HT-29 (cell line): ENCODE measurements around the genes RAX2 and TNFAIP8L1.

DNA sequence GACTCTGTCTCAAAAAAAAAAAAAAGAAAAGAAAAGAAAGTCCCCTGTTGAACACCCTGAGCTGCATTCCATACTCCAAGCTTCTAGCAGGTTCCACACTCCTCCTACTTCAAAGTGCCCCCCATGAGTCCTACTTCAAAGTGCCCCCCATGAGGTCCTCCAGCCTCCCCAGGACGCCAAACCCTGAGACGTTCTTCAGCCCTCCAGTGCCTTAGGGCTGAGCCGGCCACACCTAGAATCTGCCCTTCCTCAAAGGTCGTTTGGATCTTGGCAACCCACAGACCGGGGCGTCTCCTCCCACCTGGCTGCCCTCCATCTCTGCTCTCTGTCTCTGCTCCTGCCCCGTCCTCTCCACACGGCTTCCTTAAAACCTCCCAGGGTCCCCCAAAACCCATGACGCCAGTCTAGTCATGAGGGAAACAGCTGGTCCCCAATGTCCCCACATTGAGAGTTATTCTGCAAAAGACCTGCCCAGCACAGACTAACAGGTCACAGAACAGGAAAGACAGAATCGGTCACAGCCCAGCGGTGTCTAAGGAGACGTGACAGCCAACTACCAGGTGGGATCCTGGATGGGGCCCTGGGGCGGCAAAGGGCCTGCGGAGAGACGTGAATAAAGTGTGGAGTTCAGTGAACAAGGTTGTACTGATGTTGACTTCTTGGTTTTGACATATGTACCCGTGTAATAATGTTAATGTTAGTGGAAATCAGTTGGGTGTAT is 4.9 kb downstream of the TJP3 start:
- RAMPAGE, long total RNA: no peak

- RAMPAGE, long total RNA: no peak
Measured at GRCh38 chr19:3772108-3772355, at the start of gene RAX2. Gene RAX2 (minus strand): TSS chr19:3772228.

DNA sequence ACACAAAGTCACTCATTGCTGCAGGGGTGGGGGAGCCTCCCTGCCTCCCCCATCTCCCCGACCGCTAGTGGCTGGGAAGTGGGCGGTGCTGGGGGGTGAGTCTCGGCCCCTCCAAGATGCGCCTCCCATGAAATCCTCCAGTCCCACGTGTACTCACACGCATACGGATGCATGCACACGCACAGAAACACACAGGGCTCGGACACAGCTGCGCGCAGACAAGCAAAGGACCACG is 808 bp downstream of the MATK start:
- RAMPAGE, long total RNA: no peak

GRCh38 chr19:3801223-3802232 is 15.3 kb upstream of the MATK start:
- RAMPAGE, long total RNA: no peak

DNA sequence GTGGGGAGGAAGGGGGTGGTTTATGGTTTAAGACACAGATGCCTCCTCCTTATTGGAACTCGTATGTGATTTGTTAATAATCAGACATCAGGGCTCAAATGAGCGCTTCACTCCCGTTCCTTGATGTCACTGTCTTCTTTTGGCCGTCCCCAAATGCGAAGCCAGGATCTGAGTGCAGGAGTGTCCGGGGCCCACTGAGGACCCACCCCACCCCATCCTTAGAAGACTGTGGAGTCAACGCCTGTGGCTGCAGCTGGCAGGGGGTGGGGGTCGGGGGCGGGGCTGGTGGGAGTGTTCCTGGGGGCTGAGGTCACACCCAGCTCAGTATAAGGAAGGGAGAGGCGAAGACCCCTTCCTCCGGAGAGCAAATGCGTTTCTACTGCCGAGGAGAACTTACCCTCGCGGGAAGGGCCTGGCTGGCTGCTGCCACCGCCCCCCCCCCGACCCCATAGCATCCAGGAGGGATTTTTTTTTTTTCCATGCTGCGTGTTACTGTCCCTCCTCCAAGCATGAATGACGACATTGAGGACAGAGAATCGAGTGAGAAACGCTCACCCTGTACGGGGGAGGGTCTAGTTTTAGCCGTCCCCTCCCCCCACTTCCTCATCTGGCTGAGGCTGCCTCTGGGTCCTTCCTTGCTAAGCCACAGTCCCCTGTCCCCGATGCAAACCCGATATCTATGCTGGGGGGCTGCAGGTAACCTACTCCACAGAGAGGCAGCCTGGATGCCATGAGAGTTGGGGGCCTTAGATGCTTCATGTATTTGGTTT is 1.1 kb downstream of the ATCAY start:
- RAMPAGE, long total RNA: no peak

DNA sequence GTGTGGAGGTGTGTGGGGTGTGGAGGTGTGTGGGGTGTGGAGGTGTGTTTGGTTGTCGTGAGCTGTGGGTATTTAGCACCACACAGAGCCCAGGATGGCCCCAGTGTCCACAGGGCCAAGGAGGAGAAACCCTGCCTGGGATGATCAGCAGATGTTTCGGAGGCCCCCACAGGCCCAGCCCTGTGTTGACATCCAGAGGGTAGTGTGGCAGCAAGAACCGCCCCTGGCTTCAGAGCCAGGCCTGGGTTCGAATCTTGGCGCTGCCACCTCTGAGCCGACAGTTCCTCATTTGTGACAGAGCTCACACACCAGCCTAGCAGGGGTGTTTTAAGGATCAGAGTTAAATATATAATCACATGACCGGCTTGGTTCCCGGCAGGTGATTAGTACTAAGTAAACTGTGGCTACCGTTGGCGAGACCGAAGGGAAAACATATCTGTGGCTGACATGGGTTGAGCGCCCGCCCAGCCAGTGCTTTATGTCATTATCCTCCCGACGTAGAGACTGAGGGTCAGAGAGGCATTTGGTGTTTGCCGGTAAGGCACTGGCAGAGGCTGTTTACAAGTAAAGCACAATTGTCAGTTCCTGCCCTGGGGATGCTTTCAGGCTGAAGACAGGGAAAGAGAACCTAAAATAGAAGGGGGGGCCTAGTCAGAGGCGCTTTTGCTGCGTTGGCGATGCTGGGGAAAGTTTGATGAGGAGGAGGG is 4.6 kb downstream of the PIAS4 start:
- RAMPAGE, long total RNA: no peak

DNA sequence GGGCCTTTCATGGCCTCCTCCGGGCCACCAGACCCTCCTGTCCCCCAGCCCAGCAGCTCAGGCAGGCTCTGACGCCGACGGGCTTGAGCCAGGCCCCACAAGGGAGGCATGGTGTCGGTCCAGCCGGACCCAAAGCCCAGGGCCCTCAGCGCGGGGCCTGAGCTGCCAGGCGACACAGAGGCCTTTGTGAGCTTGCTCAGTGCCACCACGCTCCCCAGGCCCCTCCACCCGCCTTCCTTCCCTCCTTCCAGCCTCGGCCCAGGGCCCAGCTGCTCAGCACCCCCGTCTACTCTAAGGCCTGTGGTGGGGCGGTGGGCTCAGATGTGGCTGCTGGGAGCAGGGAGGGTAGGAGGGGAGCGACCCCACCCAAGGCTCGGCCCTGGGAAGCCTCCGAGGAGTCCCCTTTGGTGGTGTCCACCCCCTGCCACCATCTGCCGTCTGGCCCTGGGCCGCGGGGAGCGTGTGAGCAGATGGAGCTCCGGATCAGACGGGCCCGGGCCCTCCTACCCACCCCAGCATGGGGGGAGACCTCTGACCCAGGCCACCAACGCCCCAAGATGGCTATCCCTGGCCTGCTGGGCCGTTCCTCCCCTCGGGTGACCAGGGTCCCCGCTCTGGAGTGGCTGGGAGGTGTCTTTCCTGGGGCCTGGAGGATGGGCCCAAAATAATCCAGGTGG is 7.9 kb downstream of the ZBTB7A start:
- RAMPAGE, long total RNA: no peak

DNA sequence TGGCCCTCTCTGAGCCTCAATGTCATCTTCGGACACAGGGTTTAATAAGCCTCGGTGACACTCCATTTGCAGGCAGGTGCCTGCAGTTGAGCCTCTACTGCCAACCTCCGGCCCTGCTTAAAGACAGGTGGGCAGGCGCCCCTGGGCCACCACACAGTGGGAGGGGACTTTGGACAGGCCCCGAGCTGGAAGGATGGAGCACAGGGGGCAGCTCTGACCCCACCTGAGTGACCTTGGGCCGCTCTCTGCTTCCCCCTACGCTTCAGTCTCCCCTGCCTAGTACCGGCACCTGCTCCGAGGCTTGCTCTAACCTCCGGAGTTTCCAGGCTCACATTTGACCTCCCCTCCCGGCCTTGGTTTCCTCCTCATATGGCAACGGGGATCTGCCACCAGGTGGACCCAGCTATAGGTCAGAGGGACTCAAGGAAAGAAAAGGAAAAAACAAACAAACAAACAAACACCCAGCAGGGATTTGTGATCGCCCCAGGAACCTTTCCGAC is 3.1 kb downstream of the ZBTB7A start:
- RAMPAGE, long total RNA: no peak

- RAMPAGE, long total RNA: no peak
Measured at GRCh38 chr19:4068372-4068766, 1.7 kb upstream of the ZBTB7A start.

DNA sequence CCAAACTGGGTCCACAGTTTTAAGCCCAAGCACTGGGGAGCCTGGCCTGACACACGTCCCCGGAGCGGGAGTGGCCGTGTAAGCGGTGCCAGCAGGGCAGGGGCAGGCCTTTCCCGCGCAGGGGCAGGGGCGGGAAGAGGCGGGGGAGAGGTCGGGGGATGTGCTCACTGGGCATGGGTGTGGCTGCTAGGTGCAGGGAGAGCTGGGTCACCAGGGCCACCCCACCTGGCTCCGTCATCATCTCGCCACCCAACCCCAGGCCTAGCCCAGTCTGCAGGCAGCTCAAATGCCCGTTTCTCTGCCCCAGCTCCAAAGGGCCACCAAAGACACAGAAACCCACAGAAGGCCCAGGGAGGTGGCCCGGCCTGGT is 27.9 kb downstream of the MAP2K2 start:
- RAMPAGE, long total RNA: no peak

DNA sequence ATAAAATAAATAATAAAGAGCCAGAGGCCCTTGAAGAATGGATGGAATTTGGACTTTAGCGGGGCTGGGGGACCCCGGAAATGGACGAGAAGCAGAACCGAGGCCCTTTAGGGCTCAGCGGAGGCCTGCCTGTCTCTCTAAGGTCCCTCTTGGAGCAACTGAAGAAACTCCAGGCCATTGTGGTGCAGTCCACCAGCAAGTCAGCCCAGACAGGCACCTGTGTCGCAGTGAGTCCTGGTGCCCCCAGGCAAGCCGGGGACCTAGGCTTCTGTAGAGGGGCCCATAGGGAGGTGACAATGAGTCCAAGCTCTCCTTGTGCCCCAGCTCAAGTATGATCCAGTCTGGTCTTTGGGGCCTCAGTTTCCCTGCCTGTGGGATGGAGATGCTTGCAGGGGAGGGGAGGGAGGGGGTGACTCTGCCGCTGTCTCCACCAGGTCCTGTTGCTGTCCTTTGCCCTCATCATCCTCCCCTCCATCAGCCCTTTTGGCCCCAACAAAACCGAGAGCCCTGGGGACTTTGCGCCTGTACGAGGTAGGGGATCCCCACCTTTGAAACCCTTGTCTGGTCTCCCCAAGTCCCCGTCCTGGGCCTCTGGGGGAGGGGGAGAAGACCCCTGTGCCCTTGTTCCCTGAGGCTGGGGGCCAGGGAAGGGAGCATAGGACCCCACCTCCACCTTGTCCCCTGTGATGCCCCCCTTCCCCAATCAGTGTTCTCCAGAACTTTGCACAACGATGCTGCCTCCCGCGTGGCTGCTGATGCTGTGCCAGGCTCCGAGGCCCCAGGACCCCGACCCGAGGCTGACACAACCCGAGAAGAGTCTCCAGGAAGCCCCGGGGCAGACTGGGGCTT is 11.2 kb downstream of the SIRT6 start:
- RAMPAGE, long total RNA: no peak

DNA sequence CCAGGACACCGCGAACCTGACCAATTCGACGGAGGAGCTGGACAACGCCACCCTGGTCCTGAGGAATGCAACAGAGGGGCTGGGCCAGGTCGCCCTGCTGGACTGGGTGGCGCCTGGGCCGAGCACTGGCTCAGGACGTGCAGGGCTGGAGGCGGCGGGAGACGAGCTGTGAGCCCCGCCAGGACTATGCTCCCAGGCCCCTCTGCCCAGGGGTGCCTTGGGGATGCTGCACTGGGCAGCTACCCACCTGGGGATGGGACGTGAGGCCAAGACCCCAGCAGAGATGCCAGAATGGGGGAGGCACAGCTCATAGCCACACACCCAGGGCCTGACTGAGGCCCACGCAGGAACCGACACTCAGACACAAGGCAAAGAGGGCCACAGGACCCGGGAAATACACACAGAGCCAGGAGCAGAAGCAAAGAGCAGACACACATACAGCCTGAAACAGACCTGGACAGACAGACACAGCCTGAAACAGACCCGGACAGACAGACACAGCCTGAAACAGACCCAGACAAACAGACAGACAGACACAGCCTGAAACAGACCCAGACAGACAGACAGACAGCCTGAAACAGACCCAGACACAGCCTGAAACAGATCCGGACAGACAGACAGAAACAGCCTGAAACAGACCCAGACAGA is 10.4 kb downstream of the SIRT6 start:
- RAMPAGE, long total RNA: no peak

- RAMPAGE, long total RNA: no peak
Measured at GRCh38 chr19:4268152-4268947, 10.7 kb upstream of the SHD start.

DNA sequence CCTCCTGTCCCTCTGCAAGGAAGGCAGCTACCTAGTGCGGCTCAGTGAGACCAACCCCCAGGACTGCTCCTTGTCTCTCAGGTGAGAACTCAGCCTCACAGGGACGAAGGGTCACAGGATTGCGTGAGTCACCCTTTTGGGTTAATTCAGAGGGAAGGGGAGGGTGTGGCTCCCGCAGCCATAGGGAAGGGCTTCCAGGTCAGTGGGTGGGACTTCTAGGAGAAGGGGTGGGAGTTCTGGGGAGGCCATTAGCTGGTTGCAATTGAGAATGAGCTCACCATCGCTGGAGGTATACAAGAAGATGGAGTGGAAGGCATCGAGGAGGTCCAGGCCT is 9.2 kb downstream of the SHD start:
- RAMPAGE, long total RNA: no peak

- RAMPAGE, long total RNA: no peak
Measured at GRCh38 chr19:4357196-4357842, 14.0 kb downstream of the MPND start.

DNA sequence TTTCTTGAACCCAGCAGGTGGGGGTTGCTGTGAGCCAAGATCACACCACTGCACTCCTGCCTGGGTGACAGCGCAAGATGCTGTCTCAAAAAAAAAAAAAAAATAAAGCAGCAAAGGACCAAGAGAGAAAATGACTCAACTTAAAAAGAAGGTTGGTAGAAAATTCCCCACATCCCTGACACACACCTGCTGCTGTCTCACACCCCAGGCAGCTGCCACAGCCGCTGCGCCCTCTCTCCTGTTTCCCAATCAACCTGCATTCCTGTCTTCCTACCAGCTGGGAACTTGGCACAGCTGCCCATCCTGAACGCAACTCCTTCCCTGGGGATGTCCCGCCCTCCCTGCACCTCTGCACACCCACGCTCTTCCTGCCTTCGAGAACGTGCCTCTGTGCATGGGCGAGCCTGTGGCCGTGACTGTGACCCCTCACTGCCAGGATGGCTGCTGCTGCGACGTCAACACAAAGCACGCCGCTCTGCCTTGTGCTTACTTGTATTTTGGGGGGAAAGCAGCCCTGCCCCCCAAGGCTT is 20.9 kb downstream of the SH3GL1 start:
- RAMPAGE, long total RNA: no peak

GRCh38 chr19:4507874-4508242 is 10.4 kb downstream of the PLIN4 start:
- RAMPAGE, long total RNA: no peak

DNA sequence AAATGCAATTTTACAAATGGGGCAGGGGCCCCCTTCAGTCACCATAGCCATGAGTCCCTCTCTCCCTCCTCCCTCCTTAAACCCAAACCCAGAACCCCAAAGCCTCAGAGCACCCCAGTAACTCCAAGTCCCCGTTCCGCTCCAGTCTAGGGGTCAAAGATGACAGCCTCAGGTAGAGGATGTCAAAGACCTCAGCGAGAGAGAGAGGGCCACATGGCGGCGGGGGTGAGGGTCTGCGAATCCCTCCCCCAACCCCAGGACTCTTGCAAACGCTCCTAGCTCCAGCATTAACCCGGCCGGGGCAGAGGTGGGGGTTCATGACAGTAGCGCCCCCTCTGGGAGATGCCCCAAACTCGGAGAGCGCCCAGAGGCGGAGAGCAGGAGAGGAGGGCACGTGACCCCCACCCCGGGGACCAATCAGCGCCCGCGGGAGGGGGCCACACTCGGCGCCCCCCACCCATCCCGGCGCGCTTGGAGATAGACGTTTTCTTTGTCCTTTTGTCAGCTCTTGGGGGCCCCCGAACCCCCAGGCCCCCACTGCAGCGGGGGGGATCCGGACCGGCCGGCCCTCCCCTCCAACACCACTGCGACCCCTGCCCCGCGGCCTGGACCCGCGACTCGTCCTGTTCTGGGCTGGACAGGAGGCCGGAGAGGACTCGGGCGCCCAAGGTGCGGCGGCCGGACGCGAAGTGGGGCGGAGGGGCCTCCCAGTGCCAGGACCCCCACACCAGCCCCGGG is 20.8 kb upstream of the SEMA6B start:
- RAMPAGE, long total RNA: no peak

DNA sequence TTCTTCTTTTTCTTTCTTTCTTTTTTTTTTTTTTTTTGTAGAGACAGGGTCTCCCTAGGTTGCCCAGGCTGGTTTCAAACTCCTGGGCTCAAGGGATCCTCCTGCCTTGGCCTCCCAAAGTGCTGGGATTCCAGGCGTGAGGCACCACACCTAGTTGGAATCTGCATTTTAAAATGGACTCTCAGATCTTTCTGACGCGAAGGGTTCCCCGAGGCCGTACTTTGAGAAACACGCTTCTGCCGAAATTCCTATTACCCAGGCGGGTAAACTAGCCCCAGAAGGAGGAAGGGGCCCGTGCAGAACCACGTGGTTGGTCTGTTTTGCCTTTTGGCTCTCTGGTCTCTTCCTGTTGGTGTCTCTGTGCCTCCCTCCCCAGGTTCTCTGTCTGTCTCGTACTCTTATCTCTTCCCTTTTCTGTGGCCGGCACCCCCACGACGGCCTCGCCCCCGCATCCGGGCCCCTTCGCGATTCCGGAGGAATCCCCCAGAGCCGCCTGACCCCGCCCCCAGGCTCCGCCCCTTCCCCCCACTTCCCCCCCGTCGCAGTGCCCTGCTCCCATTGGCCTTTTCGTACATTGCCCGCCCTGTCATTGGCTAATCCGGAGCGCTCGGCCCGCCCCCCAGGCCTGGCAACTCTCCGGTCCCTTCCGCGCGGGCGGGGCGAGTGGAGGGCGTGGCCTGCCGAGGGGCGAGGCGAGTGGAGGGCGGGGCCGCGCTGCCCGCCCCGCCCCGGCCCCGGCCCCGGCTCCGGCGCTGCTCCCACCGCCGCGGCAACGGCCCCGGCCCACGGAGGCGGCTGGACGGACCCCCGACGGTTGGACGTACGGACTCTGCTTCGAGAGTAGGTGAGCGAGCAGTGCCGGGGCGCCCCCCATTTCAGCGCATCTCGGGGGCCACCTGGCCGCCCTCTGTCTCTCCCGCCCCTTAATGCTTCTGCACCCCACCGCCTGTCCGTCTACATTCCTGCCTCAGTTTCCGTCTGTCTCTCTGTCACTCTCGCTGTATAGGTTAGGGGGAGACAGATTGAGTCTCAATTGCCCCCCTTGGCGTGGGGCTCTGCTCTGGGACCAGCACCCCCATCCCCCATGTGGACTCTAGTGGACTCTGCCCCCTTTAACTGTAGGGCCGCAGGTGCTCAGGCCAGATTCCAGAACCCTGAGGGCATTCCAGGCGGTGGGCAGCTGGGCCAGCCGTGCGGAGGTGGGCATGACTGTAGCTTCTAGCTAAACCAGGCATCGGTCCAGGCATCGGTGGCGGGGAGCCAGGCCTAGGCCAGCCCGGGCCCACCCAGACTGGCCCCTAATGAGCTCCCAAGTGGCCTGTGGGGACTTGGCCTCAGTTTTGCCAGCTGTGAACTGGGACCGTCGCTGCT is at the start of gene TNFAIP8L1:
Gene TNFAIP8L1, plus strand, starts transcription at position 731 of the 1,371 bp plus-strand sequence.
- RAMPAGE, long total RNA: no peak

DNA sequence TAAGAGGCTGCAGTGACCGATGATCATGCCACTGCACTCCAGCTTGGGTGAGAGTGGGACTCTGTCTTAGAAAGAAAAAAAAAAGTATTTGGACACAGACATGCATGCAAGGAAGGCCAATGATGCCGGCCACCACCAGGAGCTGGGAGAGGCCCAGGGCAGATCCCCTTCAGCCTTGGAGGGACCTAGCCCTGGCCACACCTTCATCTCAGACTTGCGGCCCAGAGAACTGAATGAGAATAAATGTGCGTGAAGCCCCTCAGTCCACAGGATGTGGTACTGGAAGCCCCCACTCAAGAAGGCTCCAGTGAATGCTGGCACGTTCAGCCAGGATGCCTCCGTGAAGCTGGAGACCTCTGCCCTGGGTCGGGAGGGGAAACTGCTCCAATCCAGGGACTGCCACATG is 14.6 kb downstream of the TNFAIP8L1 start:
- RAMPAGE, long total RNA: no peak